ENCODE results near the genes EXOSC1, MARVELD1 and ZFYVE27.

CAGE:
- cytosol, long polyA minus RNA, result start-site peak on the minus strand at chr10:97445989-97446000, 25 reads
- cytosol, long polyA plus RNA, result start-site peak on the minus strand at chr10:97445984-97446000, 259 and 91 reads in 2 replicates; start-site peak on the plus strand at chr10:97446156-97446204, 300 and 75 reads in 2 replicates
- long polyA plus RNA, result start-site peak on the minus strand at chr10:97445988-97446000, 236 and 223 reads in 2 replicates; start-site peak on the plus strand at chr10:97446159-97446220, 487 and 190 reads in 2 replicates
- nucleus, long polyA minus RNA, result no peak
- nucleus, long polyA plus RNA, result start-site peak on the minus strand at chr10:97445989-97446000, 105 and 76 reads in 2 replicates; start-site peak on the plus strand at chr10:97446124-97446232, 173 and 86 reads in 2 replicates
Observed at GRCh38 chr10:97445229-97446302, at the start of gene EXOSC1. TSS of gene EXOSC1 (minus strand) at chr10:97446006.

DNA sequence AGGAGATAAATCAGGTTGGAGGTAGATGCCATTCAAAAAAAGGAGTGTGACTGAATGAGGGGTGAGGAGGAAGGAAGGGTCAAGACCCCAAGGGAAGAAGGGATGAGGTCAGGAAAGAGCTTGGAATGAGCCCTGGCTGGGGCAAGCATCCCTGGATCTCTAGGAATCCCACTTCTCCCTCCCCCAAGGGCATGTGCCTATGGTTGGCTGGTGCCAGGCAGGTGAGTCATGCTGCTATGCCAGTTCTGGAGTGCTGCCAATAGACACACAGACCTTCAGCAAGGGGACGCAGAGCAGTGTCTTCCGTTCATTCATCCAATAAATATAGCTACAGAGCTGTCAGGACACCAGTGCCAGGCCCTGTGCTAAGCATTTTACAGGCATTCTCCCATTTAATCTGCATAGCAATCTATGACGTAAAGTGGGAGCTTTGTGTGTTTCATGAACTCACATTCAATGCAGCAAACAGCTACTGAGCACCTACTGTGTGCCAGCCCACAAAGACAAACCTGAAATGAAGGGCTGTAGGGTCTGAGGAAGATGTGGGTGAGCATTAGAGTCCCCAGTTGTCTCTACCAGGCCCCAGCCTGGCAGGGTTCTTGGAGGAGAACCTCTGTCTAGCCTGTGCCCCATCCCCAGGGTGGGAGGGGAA, 2.2 kb downstream of the ANKRD2 start:
CAGE:
- cytosol, long polyA minus RNA, result no peak
- cytosol, long polyA plus RNA, result no peak
- long polyA plus RNA, result no peak
- nucleus, long polyA minus RNA, result no peak
- nucleus, long polyA plus RNA, result no peak

CAGE:
- cytosol, long polyA minus RNA, result no peak
- cytosol, long polyA plus RNA, result no peak
- long polyA plus RNA, result no peak
- nucleus, long polyA minus RNA, result no peak
- nucleus, long polyA plus RNA, result no peak
Observed at GRCh38 chr10:97664226-97664557, 22.8 kb downstream of the AVPI1 start.

DNA sequence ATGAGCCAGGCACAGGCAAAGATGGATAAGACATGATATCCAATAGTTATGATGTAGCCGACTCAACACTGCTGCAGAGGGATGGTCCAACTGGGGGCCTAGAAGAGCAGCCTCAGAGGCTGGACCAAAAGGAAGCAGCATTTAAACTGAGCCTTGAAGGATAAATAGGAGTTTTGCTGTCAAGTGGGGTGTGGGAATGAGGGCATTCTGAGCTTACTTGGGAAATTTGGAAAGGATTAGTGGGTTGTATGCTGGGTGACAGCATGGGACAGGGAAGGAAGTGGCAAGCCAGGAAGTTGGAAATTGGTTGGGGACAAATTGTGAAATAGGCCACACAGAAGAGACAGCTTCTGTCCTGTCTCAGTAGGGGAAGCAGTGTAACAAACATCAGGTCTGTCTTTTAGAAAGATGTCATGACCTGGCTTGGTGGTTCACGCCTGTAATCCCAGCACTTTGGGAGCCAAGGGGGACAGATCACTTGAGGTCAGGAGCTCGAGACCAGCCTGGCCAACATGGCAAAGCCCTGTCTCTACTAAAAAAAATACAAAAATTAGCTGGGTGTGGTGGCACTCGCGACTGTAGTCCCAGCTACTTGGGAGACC, 1.4 kb upstream of the MARVELD1 start:
CAGE:
- cytosol, long polyA minus RNA, result no peak
- cytosol, long polyA plus RNA, result no peak
- long polyA plus RNA, result no peak
- nucleus, long polyA minus RNA, result no peak
- nucleus, long polyA plus RNA, result no peak

GRCh38 chr10:97713098-97713221, 570 bp upstream of the MARVELD1 start:
CAGE:
- cytosol, long polyA minus RNA, result no peak
- cytosol, long polyA plus RNA, result no peak
- long polyA plus RNA, result no peak
- nucleus, long polyA minus RNA, result no peak
- nucleus, long polyA plus RNA, result no peak

DNA sequence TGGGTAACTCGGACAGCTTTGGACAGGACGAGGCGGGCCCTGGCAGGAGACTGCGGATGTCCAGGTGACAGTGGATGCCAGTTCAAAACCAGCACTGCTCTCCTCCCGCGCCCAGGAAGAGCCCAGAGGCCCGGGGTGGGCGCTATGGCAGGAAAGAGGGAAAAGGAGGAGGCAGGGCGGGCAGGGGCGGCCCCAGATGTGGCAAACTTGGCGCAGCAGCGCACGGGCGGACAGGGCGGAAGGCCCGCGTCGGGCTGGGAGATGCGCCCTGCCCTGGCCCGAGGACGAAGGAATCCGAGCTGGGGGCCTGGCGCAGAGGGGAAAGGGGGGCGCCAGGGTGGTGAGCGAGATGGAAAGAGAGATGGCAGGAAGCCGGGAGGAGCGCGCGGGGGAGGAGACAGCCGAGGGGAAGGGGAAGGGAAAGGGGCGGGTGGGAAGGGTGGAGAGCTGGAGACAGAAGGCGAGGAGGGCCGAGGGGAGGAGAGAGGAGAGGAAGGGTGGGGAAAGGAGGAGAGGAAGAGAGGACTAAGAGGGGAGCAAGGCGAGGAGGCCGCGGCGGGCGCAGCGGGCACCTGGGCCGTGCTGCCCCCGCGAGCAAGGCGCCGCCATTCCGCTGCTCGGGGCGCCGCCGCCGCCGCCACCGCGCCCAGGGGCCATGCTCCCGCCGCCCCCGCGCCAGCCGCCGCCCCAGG, at the start of gene MARVELD1:
TSS of gene MARVELD1 (plus strand) at position 509 of the 692 bp plus-strand sequence.
CAGE:
- cytosol, long polyA minus RNA, result start-site peak on the plus strand centred at position 521 of the sequence, 7 bp wide, 108 reads
- cytosol, long polyA plus RNA, result start-site peak on the plus strand centred at position 511 of the sequence, 72 bp wide, 429 and 69 reads in 2 replicates
- long polyA plus RNA, result start-site peak on the plus strand centred at position 524 of the sequence, 97 bp wide, 359 and 144 reads in 2 replicates
- nucleus, long polyA minus RNA, result start-site peak on the plus strand centred at position 515 of the sequence, 18 bp wide, 146 reads
- nucleus, long polyA plus RNA, result start-site peak on the plus strand centred at position 495 of the sequence, 57 bp wide, 345 and 211 reads in 2 replicates

DNA sequence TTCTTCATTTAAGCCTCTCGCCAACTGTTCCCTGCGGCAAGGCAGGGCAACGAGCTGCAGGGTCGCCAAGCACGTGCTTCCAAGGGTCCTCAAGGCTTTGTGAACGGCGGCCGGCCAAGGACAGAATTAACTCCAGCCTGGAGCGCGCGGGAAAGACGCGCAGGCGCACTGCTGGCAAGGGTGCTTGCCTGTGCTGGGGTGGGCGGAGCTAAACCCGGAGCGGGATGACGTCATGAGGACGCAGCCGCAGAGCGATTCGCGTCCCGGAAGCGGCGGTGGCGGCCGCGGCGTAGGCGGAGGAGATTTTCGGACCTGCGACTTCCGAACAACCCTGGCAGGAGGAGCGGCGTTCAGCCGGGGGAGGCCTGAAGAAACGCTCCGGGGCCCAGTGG, at the start of gene ZFYVE27:
TSS of gene ZFYVE27 (plus strand) at position 254 of the 392 bp plus-strand sequence.
CAGE:
- cytosol, long polyA minus RNA, result start-site peak on the plus strand centred at position 283 of the sequence, 69 bp wide, 9 reads
- cytosol, long polyA plus RNA, result no peak
- long polyA plus RNA, result no peak
- nucleus, long polyA minus RNA, result start-site peak on the plus strand centred at position 302 of the sequence, 31 bp wide, 19 reads
- nucleus, long polyA plus RNA, result start-site peak on the plus strand centred at position 306 of the sequence, 75 bp wide, 215 and 206 reads in 2 replicates

DNA sequence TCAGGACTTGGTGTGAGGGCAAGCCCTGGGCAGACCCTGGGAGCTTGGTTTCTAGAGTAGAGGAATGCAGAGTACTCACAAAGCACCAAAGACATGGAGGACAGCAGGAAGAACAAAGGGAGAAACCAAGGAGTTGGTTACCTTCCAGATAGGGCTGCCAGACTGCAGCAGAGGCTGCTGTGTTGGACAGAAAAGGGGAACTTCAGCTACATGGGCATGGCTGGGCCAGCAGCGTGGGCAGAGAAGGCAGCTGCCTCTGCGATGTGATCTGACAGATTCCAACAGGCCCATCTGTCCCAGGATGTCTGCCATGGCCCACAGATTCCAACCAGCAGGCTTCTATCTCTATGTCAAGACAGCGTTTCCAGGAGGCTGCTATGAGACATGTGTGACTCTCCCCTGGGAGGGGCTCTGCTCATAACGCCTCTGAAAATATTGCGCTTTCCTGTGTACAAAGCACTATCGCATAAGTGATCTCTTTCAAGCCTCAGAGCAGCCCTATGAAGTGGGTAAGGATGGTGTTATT, 1.9 kb downstream of the GOLGA7B start:
CAGE:
- cytosol, long polyA minus RNA, result no peak
- cytosol, long polyA plus RNA, result no peak
- long polyA plus RNA, result no peak
- nucleus, long polyA minus RNA, result no peak
- nucleus, long polyA plus RNA, result no peak

DNA sequence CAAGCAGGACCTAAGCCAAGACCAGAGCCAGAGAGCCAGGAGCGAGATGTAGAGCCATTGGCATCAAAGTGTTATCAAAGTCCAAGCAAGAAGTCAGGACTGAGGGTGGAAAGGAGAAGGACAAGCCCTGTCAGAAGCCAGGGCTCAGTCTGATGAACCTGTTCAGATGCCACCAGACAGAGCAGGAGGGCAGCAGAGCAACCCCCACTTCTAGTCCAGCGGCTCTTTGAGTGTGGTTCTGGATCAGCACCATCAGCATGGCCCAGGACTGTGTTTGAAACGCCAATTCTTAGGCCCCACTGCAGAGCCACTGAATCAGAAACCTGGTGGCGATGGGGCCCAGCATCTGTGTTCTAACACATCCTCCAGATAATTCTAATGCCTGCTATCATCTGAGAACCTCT, 6.9 kb upstream of the LOXL4 start:
CAGE:
- cytosol, long polyA minus RNA, result no peak
- cytosol, long polyA plus RNA, result no peak
- long polyA plus RNA, result no peak
- nucleus, long polyA minus RNA, result no peak
- nucleus, long polyA plus RNA, result no peak

DNA sequence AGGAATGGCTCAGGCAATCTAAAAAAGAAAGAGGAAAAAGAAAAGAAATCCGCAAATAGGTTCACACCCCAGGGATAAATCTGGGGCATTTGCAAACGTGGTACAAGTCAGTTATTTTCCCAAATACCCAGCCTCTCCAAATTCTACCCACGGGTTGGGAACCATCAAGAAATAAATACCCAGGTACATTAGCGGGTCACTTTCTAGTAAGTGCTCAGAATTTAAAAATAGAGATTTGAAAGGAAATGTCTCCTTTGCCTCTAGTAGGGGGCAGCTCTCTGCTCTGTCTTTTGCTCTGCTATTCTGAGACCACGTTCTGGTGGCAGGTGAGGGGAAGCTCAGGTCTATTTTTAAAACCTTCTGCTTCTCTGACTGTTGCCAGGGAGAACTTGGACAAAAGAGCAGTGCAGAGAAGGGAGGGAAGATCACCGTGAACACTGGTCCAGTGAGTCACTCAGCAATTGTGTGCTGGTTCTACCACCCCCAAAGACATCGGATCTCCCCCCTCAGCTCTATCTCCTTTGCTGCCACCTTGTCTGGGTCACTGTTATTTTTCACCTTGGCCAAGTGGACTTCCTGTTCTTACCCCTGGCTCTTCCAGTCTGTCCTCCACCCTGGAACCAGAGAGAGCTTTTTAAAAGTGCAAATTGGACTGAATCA, 72.3 kb upstream of the LOXL4 start:
CAGE:
- cytosol, long polyA minus RNA, result no peak
- cytosol, long polyA plus RNA, result no peak
- long polyA plus RNA, result no peak
- nucleus, long polyA minus RNA, result no peak
- nucleus, long polyA plus RNA, result no peak

DNA sequence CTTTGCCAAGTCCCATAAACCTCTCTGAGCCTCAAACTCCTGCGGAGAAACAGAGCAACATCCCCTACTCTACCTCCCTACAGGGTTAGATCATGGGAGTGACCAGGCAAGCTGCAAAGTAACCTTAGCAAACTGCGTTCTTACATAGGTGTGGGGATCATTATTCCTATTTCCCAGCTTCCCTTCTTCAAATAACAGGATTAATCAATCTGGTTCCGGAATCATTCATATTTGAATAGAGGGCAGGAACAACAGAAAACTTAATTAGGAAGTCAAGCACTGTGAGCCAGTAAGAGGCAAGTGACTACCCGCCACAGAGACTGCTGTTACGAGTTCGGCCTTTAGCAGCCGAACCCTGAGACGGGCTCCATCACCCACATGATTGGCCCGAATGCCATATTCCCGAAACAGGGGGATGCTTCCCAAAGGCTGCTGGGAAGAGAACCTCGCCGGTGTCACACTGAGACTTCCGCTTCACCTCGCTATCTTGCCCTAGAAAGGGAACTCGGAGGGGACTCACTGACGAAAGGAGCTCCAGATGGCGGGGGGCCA, 802 bp downstream of the HPS1 start:
CAGE:
- cytosol, long polyA minus RNA, result no peak
- cytosol, long polyA plus RNA, result no peak
- long polyA plus RNA, result no peak
- nucleus, long polyA minus RNA, result no peak
- nucleus, long polyA plus RNA, result no peak

CAGE:
- cytosol, long polyA minus RNA, result no peak
- cytosol, long polyA plus RNA, result no peak
- long polyA plus RNA, result no peak
- nucleus, long polyA minus RNA, result no peak
- nucleus, long polyA plus RNA, result no peak
Observed at GRCh38 chr10:98466768-98467497, 20.2 kb upstream of the HPS1 start.

DNA sequence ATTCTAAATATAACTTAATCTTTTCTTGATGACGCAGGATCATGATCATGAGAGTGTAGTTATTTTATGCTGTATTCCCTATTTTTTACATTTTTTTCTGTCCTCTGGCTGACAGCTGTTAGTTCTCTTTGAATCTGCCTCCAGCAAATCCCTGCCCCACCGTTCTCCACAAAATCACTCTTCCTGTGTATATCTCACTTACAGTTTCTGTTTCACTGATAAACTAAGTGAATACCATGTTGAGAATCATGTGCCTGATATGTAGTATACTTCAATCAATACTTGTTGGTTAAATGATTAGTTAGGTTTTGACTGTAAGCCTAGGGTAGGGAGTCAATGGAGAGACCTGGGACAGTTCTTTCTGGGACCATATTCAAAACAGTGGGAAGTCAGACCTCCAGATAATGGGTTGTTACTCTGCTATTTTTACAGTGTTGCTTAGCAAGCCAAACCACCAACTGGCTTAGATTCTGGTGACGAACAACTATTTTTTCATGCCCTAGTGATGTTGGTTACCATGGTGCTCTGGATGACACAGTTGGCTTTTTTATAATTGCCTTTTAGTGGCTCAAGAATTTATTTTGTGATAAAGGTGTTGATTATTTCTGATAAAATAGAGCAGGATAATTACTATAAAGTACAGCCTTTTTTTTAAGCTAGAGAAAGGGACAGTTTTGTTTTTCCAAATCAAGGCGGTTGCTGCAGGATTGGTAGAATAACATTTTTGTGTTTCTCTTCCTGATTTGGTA, 12.9 kb downstream of the CNNM1 start:
CAGE:
- cytosol, long polyA minus RNA, result no peak
- cytosol, long polyA plus RNA, result no peak
- long polyA plus RNA, result no peak
- nucleus, long polyA minus RNA, result no peak
- nucleus, long polyA plus RNA, result no peak

GRCh38 chr10:99526219-99526741, 6.5 kb upstream of the NKX2-3 start:
CAGE:
- cytosol, long polyA minus RNA, result no peak
- cytosol, long polyA plus RNA, result no peak
- long polyA plus RNA, result no peak
- nucleus, long polyA minus RNA, result no peak
- nucleus, long polyA plus RNA, result no peak

DNA sequence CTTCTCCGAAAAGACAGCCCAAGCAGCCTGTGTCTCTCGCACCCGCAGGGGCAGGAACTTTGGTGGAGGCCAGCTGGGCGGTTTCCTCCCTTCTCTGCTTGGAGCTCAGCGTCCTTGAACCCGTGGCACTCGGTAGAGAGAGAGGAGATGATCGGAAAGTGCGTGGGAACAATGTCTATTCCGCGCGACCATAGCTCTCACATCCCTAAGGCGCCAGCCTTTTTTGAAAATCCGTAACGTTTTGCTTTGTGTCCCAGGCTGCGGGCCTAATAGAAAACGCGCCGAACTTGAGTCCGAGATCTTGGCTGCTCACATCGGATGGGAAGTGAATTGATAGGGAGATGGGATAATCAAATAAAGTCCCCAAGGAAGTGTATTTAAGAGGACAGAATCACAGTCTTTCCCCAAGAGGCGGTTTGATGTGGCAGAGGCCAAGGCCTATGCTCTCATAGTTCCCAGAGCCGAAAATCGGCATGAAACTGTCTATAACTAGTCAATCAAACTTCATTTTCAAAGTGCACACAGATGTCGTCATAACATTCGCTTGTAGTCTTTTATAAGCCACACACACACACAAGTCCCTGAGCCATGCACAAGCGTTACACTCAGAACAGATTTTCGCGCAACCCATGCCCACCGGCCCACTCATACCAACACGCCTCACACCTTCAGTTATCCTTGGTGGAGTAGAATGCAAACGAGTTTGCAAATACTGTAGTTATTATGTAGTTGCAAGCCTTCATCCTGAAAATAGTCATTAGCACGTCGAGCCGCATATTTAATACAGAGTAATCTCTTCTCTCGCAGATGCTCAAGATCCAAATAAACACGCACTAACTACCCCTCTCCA, 1.4 kb downstream of the NKX2-3 start:
CAGE:
- cytosol, long polyA minus RNA, result no peak
- cytosol, long polyA plus RNA, result no peak
- long polyA plus RNA, result no peak
- nucleus, long polyA minus RNA, result no peak
- nucleus, long polyA plus RNA, result no peak

CAGE:
- cytosol, long polyA minus RNA, result no peak
- cytosol, long polyA plus RNA, result no peak
- long polyA plus RNA, result no peak
- nucleus, long polyA minus RNA, result no peak
- nucleus, long polyA plus RNA, result no peak
Observed at GRCh38 chr10:99621834-99622203, 1.6 kb upstream of the SLC25A28 start.

GRCh38 chr10:99656503-99657069, 2.7 kb upstream of the ENTPD7 start:
CAGE:
- cytosol, long polyA minus RNA, result no peak
- cytosol, long polyA plus RNA, result no peak
- long polyA plus RNA, result no peak
- nucleus, long polyA minus RNA, result no peak
- nucleus, long polyA plus RNA, result no peak

GRCh38 chr10:99667092-99667559, 7.8 kb downstream of the ENTPD7 start:
CAGE:
- cytosol, long polyA minus RNA, result no peak
- cytosol, long polyA plus RNA, result no peak
- long polyA plus RNA, result no peak
- nucleus, long polyA minus RNA, result no peak
- nucleus, long polyA plus RNA, result no peak

GRCh38 chr10:99733845-99734067, 1.7 kb downstream of the CUTC start:
CAGE:
- cytosol, long polyA minus RNA, result no peak
- cytosol, long polyA plus RNA, result no peak
- long polyA plus RNA, result no peak
- nucleus, long polyA minus RNA, result no peak
- nucleus, long polyA plus RNA, result no peak

CAGE:
- cytosol, long polyA minus RNA, result no peak
- cytosol, long polyA plus RNA, result no peak
- long polyA plus RNA, result no peak
- nucleus, long polyA minus RNA, result no peak
- nucleus, long polyA plus RNA, result no peak
Observed at GRCh38 chr10:99777915-99778299, 4.5 kb upstream of the ABCC2 start.

Data from keratinocyte (primary cell).